ENCODE data around the genes ANKRD16 and IL15RA.

DNA sequence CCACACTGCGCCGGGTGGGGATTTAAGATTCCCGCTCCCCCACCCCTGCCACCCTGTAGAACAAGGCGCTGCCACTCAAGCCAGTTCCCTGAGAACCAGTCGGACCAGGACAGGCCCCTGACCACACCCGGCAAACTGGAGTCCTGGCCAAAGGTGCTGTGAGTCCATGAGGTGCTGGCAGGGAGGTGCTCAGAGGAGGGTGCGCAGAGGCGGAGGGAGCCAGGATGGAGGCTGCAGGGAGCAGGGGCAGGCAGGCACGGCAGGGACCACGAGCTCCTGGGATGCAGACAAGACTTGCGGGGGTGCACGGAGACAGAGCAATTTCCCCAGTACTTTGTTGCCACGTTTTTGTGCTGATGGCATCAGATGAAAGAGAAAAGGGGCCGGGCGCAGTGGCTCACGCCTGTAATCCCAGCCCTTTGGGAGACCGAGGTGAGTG is 19.8 kb upstream of the GDI2 start:
- PRO-cap = no peak

DNA sequence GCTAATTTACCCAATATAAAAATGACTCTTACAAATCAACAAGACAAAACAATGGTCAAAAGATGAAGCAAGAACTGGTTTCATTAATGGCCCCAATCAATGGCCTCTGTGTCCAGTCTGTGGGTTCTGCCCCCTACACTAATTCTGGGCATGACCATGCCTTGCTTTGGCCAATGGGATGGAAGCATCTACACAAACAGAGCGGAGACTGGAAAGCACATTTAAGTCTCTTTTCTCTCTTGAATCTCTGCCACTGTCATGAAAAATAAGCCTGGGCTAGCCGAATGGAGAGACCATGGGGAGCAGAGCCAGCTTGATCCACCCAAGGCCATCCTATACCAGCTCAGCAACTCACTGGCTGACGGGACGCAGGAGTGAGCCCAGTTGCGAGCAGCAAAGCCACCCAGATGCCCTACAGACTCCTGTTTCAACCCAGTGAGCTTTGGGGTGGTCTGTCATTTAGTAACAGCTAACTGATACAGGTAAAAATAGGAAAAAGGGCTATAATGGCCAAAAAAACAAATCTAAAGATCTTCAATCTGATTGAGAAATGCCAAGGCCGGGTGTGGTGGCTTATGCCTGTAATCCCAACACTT is 30.8 kb downstream of the ANKRD16 start:
- PRO-cap = no peak

- PRO-cap = bidirectional peak, plus-strand start at chr10:5890252, minus-strand start at chr10:5889865
Observed at GRCh38 chr10:5889584-5890406, at the start of gene ANKRD16. Gene ANKRD16 (minus strand): TSS chr10:5889893.

- PRO-cap = no peak
Observed at GRCh38 chr10:5890407-5891449, 685 bp downstream of the FBH1 start.

GRCh38 chr10:5976540-5977159 is 693 bp downstream of the IL15RA start:
- PRO-cap = bidirectional peak, plus-strand start at chr10:5977047, minus-strand start at chr10:5977013

DNA sequence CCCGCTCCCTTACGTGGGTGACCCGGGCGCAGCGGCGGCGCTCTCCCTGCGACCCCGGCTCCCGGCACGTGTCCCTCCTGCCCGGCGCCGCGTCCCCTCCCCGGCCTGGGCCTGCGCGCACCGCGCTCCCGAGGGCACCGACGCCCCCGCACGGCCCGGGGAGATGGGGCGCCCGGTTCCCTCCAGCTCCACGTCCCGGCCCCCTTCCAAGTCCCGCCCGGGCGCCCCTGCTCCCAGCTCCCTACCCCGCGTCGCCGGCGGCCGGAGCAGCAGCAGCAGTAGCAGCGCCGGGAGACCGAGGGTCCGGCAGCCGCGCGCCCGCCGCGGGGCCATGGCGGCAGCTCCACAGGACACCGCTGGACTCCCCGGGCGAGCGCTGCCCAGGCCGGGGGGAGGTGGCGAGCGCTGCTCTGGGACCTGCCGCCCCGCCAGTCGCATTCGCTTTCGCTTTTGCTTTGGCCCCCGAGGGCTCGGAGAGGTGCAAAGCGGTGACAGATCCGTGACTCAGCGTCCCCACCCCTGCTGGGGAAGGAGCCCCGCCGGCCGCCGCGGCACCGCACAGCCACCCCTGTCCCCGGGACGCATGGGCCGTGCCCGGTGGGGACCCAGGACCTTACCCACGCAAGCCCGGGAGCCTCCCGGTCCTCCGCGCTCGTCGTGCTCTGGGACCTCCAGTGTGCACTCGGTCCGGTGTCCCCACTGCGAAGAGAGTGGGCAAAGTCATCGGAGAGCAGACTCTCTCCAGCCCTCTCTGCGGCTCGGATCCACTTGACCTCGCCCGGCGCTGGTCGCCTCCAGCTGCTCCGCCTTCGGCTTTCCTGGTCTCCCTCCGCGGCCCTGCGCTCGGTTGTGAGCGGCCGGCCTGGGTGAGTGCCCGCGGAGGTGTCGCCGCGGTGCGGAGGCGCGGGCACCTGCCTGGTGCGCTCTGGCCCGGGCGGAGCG is at the start of gene IL15RA:
IL15RA (minus strand) TSS at position 384 of the 942 bp plus-strand sequence.
- PRO-cap = bidirectional peak, plus-strand start at position 449 of the sequence, minus-strand start at position 452 of the sequence; unidirectional peak, minus-strand start at position 832 of the sequence

- PRO-cap = no peak
Observed at GRCh38 chr10:6014450-6015003, 37.2 kb upstream of the IL15RA start.

DNA sequence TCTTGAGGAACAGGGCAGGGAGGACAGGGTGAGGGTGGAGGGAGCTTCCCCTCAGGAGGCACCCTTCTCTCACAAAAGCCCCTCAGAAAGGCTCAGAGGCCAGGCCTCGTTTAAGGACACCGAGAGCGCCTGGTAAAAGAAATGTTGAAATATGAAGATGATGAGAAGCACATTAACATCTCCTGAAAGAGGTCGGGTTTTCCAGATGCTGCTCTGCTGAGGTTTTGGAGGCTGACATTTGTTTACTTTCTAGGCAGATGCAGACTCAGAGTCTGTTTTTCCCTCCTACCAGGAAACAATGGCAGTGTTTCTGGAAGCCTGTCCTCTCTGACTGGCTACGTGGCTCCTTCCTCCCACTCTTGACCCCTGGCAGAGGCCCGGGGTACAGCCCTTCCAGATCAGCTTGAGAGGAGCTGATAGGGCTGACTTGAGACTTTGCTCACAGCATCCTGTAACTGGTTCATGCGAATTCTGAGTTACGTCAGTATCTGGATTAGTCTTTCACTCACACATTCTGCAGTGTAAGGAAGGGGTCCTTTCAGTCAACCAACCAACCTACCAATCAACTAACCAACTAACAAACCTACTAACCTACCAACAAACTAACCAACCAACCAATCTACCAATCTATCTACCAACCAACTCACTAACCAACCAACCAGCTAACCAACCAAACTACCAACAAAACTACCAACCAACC is 41.1 kb upstream of the IL15RA start:
- PRO-cap = no peak

DNA sequence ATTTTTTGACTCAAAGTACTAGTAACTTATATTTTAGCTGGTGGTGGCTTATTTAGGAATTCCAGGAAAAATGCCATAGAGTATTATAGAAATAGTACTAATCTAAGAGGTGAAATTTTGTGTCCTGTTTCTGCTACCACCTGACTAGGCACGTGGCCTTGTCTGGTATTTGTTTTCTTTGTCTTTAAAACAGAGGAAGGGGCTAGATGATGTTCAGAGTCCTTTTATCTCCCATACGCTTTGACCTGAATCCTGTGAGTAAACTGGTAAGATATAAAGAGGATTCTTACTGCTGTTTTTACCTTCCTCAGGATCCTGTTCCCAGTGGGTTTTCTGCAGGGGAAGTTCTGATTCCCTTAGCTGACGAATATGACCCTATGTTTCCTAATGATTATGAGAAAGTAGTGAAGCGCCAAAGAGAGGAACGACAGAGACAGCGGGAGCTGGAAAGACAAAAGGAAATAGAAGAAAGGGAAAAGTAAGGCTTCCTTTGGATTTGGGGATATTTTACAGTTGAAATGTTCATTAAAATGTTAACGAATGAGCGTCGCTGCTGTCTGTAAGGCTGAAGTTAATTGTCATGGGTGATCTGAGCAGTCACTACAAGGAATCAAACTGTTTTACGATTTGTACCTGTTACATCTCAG is 15.9 kb downstream of the RBM17 start:
- PRO-cap = no peak

GRCh38 chr10:6113207-6113711 is 24.4 kb downstream of the RBM17 start:
- PRO-cap = no peak

DNA sequence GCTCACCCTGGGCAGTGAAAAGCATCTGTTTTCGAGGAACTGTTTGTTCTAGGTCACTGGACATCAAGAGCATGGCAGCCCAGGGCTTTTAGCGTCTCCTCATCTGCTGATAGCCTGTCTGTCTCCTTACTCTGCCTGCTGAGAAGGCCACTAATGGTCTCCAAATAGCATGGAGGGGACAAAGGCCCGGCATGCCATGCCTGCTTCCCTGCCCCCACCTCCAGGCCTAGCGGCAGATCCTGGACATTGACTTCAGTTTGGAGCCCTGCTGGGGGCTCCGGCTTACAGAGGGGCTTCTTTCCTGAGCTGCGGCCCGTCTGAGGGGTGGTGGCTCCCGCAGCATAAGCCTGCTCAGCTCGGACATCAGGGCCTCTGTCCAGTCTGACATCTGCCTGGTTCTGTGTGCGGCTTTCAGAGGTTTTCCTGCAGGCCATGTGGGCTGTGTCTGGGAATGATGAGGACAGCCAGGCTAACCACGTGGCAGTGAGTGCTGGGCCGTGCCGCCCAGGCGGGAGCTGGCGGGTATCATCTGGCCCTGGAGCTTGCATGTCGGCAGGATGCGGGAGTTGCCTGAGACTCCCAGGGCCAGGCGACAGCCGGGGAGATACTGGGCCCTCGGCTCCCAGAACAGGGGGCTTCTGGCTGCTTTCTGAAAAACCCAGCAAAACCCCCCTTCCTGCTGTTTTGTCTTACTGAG is 9.1 kb downstream of the PFKFB3 start:
- PRO-cap = no peak

DNA sequence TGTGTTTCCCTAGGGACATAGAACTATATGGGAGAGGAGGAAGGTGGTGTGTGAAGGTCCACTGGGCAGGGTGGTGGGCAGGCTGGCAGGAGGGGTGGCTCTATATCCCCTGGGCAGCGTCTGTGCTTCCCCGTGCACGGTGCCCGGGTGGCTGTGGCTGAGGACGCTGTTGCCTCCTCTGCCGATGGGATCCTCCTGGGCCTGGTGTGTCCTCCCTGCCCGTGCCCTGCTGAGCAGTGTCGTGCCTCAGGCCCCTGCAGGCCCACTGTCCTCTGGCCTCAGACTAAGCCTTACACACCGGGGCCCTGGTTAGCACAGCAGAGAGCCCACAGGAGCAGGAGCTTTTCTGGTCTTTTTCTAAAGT is 19.2 kb downstream of the PFKFB3 start:
- PRO-cap = no peak

- PRO-cap = no peak
Observed at GRCh38 chr10:6232527-6232917, 29.8 kb downstream of the PFKFB3 start.

DNA sequence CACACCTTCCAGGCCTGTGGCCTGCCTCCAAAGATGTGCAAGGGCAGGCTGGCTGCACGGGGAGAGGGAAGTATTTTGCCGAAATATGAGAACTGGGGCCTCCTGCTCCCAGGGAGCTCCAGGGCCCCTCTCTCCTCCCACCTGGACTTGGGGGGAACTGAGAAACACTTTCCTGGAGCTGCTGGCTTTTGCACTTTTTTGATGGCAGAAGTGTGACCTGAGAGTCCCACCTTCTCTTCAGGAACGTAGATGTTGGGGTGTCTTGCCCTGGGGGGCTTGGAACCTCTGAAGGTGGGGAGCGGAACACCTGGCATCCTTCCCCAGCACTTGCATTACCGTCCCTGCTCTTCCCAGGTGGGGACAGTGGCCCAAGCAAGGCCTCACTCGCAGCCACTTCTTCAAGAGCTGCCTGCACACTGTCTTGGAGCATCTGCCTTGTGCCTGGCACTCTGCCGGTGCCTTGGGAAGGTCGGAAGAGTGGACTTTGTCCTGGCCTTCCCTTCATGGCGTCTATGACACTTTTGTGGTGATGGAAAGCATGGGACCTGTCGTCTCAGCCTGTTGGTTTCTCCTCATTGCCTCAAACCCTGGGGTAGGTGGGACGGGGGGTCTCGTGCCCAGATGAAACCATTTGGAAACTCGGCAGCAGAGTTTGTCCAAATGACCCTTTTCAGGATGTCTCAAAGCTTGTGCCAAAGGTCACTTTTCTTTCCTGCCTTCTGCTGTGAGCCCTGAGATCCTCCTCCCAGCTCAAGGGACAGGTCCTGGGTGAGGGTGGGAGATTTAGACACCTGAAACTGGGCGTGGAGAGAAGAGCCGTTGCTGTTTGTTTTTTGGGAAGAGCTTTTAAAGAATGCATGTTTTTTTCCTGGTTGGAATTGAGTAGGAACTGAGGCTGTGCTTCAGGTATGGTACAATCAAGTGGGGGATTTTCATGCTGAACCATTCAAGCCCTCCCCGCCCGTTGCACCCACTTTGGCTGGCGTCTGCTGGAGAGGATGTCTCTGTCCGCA is 31.1 kb downstream of the PFKFB3 start:
- PRO-cap = no peak

DNA sequence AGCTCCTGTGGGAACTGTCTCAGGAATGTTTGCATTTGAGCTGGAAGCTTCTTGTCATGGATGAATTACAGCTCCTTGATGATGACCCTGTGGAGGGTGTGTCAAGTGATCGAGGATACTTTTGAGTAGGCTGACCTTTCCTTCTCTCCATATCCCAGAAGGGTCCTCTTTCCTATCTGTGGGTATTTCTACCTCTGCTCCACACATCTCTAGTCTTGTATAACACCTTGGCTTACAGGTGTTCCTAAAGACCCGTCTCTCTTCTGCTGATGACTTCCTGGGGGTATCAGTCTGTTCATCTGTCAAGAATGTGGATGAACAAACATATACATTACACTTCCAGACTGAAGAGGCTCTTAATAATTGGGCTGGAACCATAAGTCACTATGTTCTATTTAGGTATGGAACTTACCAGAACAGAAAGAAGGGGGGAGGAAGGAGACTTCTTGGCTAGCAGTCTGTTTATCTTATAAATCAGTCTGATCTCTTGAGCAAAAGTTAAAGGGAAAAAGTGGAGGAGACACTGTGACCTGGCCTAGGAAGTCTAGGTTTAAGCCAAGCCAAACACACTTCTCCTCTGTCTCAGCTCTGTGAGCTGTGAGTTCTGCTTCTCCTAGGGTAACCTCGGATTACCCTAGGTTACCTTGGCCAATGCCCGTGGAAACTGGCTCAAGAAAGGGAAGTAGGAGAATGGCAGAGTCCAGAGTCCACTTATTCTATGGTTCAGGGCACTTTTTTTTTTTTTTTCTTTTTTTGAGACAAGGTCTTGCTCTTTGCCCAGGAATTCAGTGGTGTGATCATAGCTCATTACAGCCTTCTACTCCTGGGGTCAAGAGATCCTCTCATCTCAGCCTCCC is 95.1 kb downstream of the PFKFB3 start:
- PRO-cap = no peak

GRCh38 chr10:6299126-6299795 is 96.5 kb downstream of the PFKFB3 start:
- PRO-cap = no peak

DNA sequence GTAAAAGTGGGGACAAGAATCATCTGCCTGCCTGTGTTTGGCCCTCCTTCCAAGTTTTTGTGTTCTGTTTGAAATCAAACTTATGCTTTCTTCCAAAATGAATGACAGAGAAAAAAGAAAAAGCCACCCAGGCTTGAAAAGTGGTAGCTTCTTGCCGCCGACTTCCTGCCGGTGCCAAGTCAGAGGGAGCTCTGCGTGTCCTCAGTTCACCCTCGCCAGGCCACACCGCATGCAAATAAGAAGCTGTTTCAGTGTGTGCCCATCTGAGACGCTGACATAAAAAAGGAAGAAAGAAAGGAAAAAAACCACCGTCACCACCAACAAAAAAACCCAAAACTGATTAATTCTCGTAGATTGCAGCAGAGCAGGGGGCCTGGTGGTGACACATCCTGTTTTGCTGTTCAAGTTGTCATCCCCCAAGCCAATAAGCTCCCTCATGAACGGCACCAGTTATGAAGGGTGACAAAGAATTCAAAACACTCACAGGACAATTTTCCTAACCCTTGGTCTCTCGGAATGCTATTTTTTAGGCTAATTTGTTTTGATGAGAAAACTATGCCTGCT is 145.3 kb downstream of the PFKFB3 start:
- PRO-cap = bidirectional peak, plus-strand start at position 172 of the sequence, minus-strand start at position 170 of the sequence; bidirectional peak, plus-strand start at position 483 of the sequence, minus-strand start at position 338 of the sequence

- PRO-cap = no peak
Observed at GRCh38 chr10:6381876-6382527, 179.3 kb downstream of the PFKFB3 start.

DNA sequence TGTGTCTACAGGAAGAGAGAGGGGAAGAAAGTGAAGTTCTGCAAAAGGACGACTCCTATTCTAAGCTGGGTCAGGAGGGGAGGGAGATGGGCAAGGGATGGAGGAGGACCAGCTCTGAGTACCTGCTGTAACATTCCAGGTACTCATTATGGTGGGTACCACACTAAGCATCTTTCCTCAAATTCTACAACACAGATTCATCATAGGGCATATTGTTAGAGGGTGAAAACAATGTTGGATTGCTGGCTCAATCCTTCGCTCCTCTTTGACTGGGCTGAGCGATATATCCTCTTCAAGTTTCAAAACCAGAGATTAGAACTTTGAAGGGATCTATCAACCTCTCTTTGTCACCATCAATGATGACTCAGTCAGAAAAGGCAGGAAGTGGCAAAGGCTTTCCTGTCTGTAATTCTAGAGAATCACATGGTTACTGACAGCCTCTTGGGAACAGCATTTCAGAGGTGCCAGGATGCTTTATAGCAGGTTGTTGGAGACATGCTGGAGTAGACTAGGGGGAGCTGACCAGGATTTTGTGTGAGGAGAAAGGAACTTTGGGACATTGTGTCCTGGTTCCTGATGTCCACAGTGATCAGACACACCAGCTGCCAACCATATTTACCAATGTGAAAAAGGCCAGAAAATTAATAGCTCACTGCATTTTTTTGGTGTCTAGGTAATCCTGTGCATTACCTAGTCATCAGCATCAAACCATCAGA is 81.4 kb downstream of the PRKCQ start:
- PRO-cap = no peak

- PRO-cap = no peak
Observed at GRCh38 chr10:6578065-6579124, 1.7 kb downstream of the PRKCQ start.